AG04450 (cell line): ENCODE results near the gene BMP7.

DNA sequence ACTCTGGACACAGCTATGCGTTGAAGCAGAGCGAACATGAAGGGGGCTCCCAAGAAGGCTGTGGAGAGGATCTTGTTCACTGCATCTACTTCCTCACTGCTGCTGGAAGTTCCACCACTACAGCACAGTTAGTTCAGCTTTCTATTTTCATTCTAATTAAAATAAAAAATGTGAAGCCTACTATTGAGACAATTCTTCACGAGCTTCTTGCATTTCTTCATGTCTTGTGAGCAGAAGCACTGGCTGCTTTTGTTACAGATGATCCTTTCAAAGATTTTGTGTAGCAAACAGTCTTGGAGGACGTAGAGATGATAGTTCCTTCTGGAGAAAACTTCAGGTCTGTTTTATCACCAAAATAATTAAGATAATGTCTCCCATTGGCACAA lies 57.3 kb downstream of the CBLN4 start:
- CAGE, long polyA plus RNA = no peak
- RRBS = no CpG with 5 or more reads among the region's 4 CpGs

DNA sequence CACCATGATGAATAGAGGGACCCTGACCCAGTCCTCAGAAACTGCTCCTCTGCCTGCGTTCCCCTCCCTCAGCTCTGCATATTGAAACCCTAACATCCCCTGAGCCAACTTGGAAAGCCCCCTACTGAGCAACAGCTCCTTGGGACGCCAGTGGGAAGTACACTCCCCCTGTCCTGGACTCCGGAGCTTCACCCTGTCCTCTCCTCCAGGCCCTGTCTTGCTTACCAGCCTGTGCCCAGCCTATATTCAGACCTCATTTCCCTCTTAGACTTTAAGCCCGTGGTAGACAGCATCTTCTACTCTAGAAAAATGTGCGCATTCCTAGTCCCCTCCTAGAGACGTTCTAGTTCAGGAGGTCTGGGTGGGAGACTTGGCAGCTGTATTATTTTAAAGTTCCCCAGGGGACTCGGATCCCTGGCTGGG lies 24.2 kb upstream of the RTF2 start:
- CAGE, long polyA plus RNA = no peak
- RRBS = no CpG with 5 or more reads among the region's 7 CpGs

DNA sequence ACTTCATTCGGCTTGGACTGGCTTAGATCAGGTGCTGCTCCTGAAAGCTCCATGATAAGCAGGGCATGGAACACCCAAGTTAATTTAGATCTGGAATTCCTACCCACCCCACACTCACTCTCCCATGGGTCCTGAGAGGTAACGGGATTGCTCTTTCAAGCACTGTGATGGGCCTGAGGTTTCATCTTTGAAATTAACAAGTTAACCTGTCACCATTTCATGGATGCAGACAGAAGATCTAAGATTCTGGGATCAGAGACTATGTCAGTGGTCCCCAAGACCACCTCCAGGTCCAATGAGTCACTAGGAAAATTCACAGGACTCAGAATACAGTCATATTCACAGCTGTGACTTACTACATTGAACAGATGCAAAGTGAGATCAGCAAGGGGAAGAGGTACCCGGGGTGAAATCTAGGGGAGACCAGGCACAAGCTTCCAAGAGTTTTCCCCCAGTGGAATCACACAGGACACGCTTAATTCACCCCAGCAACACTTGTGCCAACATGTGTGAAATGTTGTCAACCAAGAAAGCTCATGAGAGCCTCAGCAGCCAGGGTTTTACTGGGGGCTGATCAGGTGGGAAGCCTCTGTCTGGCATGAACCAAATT lies 7.1 kb upstream of the RTF2 start:
- CAGE, long polyA plus RNA = no peak
- RRBS = no CpG with 5 or more reads among the region's 4 CpGs

DNA sequence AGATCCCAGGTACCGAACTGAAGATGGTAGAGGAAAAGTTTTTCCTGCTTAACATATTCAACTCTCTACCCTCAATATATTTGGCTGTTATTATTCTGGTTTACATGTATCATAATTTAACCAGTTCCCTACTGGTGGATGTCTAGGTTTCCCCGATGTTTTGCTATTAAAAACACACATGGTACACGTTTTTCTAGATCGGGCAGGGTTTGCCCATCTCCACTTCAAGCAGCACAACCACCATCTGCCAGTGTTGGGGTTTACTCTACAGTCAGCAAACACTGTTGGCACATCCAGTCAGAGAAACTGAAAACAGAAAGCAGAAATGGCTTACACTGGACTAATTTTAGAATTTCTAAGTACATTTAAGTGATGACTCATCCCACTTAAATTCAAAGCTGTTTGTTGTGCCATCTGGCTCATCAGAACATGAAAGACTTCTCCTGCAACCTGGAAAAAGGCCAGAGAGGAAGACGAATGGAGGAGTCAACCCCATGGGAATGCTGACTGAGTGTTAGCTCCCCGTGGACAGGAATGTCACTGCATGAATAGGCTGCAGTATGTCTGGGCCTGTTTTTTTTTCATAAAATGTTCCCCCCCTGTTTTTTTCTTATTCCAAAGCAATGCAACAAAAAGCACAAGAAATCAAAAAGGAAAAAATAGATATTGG lies 21.8 kb downstream of the FAM209B start:
- CAGE, long polyA plus RNA = no peak
- RRBS = no CpG with 5 or more reads among the region's 6 CpGs

DNA sequence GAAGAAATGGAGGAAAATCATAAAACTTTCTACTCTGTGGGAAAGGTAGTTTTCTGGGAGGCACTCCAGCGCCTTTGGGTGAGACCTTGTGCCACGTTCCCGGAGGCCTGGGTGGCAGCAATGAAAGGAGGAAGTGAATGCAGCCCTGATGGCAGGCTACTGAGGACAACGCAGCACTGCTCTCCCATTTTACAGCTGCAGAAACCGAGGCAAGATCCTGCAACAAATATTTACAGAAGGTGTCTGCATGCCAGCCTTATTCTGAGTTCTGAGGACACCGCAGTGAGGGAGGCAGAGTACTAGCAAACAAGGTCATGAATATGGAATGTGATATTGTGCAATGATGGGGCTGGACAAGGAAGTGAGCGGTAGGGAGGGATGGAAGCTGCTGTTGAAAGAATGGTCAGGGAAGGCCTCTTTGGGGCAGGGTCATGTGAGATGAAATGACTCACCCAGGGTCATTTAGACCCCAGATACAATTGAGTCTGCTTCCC lies 159.1 kb downstream of the TFAP2C start:
- CAGE, long polyA plus RNA = no peak
- RRBS = no CpG with 5 or more reads among the region's 7 CpGs

DNA sequence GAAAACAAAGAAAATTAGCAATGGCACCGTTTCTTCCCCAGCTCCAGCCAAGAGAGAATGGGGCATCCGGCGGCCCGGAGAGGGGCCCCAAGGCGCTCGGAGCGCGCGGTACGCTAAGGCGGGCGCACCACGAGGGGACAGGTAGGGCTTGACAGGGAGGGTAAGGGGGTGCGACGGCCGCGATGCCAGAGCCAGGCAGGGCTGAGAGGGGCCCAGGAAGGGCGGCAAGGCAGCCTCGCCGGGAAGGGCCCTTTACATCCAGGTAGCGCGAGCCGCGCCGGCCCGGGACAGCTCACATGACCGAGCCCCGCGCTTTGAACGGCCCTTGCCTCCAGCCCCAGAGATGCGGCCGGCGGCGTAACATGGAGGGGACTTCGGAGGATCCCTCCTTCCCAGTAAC lies 1.3 kb downstream of the BMP7 start:
- CAGE, long polyA plus RNA = no peak
- RRBS = 3% methylated on average over 10 of the region's 35 CpGs

DNA sequence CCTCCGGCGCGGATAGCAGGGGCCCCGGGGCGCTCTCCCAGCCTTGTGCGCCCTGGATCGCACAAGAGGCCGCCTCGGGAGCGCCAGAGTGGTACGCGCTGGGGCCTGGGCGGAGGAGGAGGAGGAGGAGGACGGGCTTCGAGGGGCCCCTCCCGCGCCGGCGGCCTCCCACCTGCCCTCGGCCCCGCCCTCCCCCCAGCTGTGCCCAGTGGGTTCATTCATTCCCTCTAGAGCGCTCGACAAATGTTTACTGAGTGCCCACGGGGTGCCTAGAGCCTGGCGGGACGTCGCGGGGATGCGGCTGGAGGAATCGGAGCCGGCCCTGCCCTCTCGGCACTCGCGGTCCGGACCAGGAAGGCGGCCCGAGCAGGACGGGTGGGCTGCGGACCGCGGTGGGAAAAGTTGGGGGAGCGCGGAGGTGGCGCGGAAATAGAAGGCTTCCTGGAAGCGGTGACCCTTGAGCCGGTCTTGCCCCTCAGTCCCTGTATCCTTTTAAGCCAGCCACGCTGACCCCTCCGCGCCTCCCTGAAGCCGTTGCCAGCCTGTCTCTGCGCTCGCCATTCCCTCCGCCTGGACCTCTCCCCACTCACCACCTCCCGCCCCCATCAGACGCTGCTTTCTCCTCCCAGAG lies at the start of gene BMP7:
Gene BMP7, minus strand, starts transcription at position 90 of the 631 bp plus-strand sequence.
- CAGE, long polyA plus RNA = no peak
- RRBS = under 1% methylated on average over 5 of the region's 56 CpGs

GRCh38 chr20:57390246-57391046 lies 750 bp upstream of the RBM38 start:
- CAGE, long polyA plus RNA = no peak
- RRBS = 76% methylated on average over 18 of the region's 46 CpGs

GRCh38 chr20:57408060-57408717 lies 17.0 kb downstream of the RBM38 start:
- CAGE, long polyA plus RNA = no peak
- RRBS = 90% methylated on average over 4 of the region's 24 CpGs

- CAGE, long polyA plus RNA = no peak
- RRBS = no CpG with 5 or more reads among the region's 15 CpGs
Observed at GRCh38 chr20:57495081-57495635, 29.8 kb downstream of the CTCFL start.

DNA sequence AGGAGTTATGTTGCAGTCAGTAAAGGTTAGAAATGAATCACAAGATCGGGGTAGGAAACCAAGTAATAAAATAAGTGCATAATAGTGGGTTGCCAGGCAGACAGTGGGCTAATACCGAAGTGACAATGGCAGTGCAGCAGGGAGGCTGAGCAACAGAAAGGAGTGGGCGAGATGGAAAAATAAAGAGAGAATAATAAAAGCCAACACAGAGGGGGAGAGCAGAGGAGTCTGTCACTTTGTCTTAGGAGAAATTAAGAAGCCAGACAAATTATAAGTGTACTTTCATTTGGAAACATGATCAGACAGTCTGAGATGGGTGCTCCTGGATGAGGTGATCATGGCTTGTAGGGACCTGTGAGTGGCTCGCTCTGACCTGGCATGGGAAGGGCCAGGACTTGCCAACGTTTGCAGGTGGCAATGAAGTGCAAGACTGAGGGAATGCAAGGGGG lies 15.6 kb upstream of the PCK1 start:
- CAGE, long polyA plus RNA = no peak
- RRBS = no CpG with 5 or more reads among the region's 5 CpGs

- CAGE, long polyA plus RNA = no peak
- RRBS = no CpG with 5 or more reads among the region's 9 CpGs
Observed at GRCh38 chr20:57552374-57553011, 8.4 kb upstream of the PCK1 start.

DNA sequence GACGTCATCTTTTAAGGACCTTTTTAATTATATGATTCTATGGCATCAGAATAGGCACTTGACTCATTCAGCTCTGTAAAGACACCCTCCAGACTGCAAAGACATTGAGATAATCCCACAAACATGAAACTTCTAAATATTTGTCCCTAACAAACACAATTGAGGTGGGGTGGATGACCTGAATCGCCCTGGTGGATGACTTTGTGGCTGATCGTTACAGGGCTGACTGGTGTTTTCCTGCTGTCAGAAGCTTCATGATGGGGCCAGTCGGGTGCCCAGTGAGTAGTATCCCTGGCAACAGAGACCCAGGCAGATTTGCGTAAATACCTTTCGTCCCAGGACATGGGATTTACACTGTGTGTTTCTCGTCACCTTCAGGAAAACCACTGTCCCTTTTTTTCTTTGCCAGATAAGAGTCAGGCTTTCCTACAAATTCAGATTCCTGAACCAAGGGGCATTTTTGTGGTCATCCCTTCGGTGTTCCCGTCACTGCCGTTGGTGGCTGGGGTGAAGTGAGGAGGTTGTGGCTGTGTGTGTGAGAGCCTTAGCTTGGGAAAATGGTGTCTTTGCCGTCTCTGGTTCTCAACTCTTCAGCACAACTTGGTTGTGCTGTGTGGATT lies 5.3 kb upstream of the PCK1 start:
- CAGE, long polyA plus RNA = no peak
- RRBS = no CpG with 5 or more reads among the region's 11 CpGs

- CAGE, long polyA plus RNA = no peak
- RRBS = no CpG with 5 or more reads among the region's 7 CpGs
Observed at GRCh38 chr20:57566371-57567157, 5.7 kb downstream of the PCK1 start.

- CAGE, long polyA plus RNA = no peak
- RRBS = 14% methylated on average over 2 of the region's 23 CpGs
Observed at GRCh38 chr20:57593574-57594443, 26.4 kb downstream of the ZBP1 start.

GRCh38 chr20:57629337-57629901 lies 9.2 kb upstream of the ZBP1 start:
- CAGE, long polyA plus RNA = no peak
- RRBS = no CpG with 5 or more reads among the region's 9 CpGs

GRCh38 chr20:57681239-57681693 lies 28.5 kb downstream of the PMEPA1 start:
- CAGE, long polyA plus RNA = no peak
- RRBS = no CpG with 5 or more reads among the region's 15 CpGs

DNA sequence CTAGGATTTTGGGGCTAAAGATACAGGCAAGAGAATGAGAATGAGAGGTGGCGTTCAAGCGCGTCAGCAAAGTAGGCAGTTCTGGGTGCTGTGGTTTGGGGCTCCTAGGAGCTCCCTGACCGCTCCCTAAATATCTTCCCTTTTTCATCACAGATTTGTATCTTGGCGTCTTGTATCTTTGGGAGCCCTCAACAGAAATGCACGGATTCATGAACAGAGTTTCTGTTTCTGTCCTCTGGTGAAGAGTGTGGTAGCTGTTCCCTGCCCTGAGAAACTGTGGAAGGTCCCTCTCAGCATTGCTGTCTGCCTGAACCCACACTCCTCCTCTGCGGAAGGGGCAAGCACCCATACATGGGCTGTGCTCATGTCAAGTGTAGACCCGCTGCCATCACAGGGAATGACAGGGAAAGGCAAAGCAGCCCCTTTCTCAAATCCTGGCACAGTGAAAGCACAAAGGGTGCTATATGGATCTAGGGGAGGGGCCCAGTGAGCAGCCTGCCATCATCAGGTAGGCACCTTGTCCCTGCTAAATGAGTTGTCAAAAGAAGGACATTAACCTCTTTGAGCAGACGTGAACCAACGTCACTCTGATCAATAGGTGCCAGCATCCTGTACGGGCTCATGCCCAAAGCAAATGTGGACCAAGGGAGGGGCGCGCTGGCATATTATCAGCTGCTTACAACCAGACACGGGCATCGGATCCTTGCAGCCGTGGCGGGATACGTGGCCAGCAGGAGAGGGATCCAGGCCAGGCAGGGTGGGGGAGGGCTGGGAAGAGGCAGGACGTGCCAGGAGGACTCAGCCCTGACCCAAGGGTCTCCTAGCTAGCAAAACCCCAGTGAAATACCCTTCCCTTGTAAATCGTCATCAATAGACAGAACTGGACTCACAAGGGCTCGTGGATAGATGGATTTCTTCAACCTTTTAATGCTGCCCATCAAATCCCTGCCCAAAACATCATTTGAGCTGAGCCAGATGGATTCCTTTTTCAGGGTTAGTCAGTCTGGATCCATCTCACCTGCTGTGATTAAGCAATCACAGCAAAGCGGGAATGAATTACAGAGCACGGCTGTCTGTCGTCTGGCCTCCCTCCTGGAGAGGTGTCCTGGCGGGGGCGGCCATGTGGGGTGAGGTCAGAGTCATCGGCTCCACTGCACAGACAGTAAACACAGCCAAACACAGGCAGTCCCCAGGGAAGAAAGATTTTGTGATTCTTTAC lies 209.6 kb upstream of the C20orf85 start:
- CAGE, long polyA plus RNA = no peak
- RRBS = no CpG with 5 or more reads among the region's 27 CpGs

DNA sequence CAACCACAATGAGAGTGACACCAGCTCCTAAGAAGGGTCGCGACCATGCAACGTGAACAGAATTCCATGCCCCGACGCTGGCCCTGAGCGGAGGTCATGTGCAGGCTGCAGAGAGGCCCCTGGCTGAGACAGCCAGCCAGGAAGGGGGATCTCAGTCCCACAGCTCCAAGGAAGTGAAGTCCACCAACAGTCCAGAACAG lies 200.1 kb upstream of the C20orf85 start:
- CAGE, long polyA plus RNA = no peak
- RRBS = no CpG with 5 or more reads among the region's 6 CpGs

DNA sequence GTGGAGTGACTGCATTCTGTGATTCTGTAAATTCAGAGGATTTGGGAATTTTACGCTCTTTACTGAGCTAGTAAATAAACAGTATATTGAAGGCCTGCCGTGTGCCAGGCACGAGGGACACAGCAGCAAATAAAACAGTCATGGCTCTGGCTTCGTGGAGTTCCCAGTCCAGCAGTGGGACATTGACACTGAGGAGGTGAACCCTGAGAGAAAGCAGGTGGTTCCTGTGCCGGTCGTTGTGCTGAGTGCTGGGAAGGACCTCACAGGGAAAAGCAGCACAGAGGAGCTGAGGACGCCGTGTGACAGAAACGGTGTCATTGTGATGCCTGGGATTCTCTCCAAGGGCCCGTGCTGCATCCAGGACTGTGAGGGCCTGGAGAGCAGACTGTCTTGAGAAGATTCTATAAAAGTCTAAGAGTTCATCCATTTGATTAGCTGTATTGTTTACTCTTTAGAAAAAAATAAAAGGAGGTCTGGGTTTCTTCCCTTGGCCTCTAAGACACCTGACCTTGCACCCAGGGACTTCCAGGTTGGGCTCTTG lies 189.9 kb upstream of the C20orf85 start:
- CAGE, long polyA plus RNA = no peak
- RRBS = no CpG with 5 or more reads among the region's 10 CpGs